A375 (cell line): ENCODE measurements around a stretch of chr1.

DNA sequence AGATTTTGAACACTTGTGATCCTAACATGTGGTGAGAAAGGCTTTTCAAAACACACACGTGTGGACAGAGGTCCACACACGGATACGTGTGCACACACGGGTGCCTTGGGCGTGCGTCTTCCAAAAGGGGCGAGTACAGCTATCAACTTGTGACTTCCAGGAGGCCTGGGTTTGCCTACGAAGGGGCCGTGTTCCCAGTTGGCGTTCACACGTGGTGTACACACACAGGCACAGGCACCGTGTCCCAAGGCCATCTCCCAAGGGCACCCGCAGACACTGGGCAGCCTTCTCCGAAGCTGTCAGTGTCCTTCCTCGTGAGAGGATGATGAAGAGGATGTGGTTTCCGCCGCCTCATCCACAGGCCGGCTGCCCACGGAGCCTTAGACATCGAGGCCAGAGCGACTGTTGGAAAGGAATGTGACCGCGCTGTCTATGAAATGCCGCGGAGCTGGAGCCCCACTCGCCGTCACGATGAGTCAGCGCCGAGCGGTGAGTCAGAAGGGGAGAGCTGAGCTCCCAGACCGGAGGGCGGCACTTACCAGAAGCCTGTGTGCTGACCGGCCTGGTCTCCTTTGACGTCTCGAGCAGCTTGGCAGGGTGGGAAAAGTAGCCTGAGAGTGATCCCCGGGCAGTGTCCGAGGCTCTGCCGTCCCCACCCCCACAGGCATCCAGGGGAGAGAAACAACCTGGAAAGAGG, 141.5 kb upstream of the ARHGEF16 start:
- RAMPAGE, long total RNA: no peak

- RAMPAGE, long total RNA: no peak
Observed at GRCh38 chr1:3322864-3323997, 131.2 kb upstream of the ARHGEF16 start.

DNA sequence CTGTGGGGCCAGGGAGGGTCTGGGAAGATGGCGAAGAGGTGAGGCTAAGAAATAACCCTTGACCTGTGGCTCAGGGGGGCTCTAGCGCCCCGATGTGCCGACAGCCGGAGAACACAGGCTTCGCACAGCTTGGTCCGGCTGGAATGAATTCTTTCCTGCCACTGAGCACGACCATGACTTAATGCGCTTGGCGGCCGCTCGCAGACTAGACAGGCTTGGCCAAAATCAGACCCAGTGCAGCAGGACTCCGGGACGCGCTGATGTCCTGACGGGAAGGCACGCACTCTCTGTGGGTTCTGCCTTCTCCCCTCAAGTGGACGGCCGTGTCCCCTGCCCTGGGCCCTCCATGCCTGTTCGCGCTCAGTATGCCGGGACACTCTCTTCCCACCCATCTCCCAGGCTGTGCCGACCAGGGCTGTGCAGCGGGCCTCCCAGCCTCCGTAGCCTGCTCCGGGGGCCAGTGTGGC, 88.4 kb upstream of the ARHGEF16 start:
- RAMPAGE, long total RNA: no peak

DNA sequence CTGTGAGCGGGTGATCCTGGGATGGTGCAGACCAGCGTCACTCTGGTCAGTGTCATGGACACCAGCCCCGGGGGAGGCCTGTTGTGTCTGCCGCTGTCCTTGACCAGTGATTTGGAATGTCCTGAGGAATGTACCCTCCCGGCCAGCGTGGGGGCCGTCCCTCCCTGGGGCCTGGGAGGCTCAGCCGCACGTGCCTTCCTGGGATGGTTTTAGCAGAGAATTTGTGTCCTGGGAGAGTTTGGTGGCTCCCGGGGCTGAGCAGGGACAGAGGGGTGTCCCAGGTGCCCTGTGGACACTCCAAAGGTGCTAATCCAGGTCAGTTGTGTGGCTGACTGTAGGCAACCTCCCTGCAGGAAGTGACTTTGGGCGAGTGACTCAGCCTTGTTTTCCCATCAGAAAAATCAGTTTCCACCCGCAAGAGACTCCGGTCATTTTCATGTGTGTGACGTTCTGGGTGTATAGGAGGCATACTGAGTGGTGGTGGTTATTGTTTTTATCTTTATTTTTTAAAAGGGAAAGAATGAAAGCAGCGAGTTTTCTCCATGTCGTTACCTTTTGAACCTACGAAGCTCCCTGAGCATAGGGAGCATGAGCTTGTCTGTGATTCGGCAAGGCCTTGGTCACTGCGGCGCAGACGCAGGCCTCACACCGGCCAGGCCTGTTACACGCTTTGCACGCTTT, 6.4 kb downstream of the ARHGEF16 start:
- RAMPAGE, long total RNA: no peak

DNA sequence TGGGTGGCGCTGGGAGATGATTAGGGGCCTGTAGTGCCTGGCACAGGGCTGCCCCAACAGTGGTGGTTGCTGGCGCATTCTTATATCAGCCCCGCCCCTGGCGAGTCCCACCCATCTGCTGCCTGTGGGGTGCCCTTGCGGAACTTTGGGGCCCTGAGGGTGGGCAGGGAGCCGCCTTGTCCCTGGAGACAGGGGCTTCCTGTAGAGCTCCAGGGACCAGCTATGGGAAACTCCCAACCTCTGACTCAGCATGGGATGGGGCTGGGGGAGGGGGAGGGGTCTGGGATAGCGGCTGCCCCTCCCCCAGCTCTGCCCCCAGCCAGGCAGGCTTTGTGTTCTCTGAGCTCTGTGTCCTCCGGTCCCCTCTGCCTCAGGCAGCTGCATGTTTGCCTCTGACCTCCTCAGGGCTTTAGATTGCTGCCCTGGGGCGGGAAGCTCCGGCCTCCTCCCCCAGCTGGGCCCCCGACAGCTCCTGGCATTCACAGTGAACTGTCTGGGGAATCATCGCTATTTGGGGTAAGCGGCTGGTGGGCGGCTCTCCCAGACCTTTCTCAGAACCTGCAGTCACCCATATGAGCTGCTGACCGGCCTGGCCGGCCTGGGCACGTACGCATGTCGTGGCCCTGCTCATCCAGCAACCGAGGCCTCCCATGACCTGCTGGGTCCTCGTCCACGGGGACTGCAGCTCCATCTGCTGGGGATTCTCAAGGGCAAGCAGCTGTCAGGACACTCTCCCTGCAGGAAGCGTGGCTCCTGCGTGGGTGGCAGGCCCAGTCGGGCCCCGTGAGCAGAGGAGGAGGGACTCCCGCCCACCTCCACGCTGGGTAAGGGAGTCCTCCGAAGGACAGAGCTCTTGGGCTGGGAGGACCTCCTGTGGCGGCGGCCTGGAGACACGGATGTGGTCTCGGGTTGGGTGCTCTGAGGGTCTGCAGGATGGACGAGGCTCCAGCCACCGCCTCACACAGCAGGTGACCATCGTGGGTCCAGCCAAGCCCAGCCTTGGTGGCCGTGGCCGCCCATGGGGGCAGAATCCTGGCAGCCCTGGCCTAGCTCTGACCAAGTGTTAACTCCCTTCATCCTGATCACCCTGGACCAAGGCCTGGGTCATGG, 17.2 kb downstream of the ARHGEF16 start:
- RAMPAGE, long total RNA: no peak

DNA sequence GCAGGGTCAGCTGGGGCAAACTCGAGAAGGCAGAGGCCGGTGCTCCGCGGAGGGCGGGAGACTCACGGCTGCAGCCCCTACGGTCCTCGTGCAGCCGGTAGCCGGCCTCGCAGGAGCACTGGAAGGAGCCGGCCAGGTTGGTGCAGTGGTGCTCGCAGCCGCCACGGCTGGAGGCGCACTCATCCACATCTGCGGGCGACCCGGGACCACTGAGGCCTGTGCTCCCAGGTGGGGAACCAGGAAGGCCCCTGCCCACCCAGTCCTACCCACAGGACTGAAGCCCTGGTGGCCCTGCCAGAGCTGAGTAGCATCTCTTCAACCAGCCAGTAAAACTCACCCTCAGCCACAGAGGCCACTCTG, 55.3 kb downstream of the ARHGEF16 start:
- RAMPAGE, long total RNA: no peak

- RAMPAGE, long total RNA: no peak
Observed at GRCh38 chr1:3547292-3548112, 63.8 kb downstream of the MEGF6 start.

DNA sequence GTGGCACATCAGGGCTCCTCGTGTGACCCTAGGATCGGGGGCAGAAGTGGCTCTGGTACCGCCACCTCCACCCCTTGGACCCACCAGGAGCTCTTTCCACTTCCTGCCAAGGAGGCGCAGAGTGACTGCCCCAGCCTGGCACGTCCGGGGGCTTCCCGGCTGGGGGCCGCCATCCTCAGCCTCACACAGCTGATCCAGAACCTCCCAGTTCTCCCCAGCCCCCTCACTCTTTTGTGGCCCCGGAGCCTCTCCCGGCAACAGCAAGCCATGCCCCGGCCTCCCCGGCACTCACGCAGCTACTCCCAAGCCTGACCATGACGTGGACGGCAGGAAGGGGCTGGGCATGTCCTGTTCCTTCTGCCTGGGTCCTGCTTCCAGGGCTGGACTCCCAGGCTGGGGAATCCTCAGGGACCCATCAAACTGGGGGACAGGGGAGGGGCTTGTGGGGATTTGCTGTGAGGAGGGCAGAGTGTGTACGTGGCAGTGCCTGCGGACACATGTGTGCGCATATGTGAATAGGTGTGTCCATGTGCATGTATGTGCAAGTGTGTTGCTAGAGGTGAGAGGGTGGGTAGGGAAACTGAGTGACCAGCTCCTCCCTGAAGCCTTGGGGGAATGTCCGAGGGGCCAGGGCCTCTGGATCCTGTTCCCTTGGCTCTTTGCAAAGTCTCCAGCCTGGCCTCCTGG, 17.2 kb downstream of the TP73 start:
- RAMPAGE, long total RNA: no peak

- RAMPAGE, long total RNA: no peak
Observed at GRCh38 chr1:3738058-3738728, 14.1 kb upstream of the CCDC27 start.

DNA sequence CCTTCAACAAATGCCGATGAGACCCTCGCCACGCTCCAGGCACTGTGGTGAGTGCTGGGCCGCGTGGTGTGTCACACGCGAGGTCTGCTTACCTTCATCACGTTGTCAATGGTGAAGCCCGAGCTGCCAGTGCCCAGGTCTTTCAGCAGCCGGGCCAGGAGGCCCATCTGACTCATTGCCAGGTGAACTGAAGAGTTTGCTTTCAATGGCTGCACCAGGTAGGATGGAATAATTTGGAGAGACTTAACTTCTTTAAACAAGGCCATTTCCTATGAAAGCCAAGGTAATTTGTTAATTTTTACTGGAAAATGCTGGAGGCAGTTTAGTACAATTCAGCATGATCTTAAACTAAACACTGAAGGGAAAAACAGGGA, 26.1 kb downstream of the CEP104 start:
- RAMPAGE, long total RNA: no peak

GRCh38 chr1:3869514-3870314, 12.4 kb downstream of the DFFB start:
- RAMPAGE, long total RNA: no peak

DNA sequence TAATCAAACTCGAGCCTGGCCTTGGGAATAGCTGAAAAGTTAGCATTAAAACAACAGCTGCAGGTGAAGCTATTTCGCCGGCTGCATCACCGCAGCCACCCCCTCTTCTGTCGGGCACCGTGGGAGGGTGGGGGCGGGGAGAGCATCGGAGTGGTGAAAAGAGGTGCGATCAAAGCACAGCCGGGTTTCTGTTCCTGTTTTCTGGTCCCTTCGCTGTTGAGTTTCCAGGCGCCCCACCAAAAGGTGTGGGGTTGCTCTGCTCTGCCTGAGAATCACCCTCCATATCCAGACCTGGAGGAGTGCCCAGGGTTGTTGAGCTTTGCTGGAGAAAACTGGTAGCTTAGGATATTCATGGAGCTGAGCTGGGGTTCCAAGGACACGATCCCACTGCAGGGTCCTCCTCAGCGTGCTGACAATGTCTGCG, 127.5 kb upstream of the C1orf174 start:
- RAMPAGE, long total RNA: no peak

DNA sequence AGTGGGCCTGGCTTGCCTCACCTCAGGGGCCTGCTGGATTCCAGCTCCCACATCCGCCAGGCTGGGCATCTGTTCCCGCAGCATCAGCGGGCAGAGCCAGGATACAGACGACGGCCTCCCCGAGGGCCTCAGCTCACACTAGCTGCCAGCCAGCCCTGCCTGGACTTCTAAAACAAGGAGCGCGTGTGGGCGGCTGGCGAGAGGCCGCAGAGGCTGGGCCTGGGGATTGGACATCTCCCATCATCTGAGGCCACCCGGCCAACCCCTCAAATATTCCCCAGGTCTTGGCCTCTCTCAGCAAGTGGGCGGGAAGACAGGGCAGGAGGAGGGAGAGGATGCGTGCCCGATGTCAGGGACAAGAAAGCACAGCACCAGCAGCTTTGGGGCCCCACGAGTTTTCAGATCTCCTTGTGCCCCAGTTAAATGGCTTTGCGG, 208.8 kb upstream of the C1orf174 start:
- RAMPAGE, long total RNA: no peak

DNA sequence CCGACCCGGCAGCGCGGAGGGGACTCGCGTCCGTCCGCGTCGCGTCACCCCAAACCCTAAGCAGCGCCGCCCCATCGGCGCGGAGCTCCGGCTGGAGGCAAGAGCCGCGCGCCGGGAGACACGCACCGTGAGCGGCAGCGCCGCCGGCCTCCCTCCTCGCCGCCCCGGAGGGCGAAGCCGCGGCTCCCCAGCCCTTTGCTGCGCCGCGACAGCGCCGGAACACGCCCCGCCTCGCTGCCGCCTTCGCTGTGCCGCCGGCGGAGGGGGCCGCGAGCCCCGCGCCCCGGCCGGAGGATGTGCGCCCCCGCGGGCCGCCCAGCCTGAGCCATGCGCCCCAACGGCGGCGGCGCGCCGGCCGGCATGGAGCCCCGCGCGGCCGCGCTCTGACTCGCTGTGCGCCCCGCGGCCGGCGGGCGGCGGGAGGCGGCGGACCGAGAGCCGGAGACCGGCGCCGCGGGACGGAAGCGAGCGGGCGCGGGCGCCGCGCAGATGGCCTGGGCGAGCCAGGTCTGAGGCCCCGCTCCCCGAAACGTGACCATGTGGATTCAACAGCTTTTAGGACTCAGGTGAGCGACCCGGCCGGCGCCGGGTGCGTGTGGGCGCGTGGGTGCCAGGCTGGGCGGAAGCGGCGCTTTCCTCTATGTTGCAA, 604 bp downstream of the AJAP1 start:
- RAMPAGE, long total RNA: no peak

- RAMPAGE, long total RNA: no peak
Observed at GRCh38 chr1:5570774-5571299, 421.4 kb downstream of the NPHP4 start.

GRCh38 chr1:6027553-6028133, 18.0 kb upstream of the KCNAB2 start:
- RAMPAGE, long total RNA: no peak

- RAMPAGE, long total RNA: no peak
Observed at GRCh38 chr1:6148554-6149119, 31.5 kb downstream of the CHD5 start.

DNA sequence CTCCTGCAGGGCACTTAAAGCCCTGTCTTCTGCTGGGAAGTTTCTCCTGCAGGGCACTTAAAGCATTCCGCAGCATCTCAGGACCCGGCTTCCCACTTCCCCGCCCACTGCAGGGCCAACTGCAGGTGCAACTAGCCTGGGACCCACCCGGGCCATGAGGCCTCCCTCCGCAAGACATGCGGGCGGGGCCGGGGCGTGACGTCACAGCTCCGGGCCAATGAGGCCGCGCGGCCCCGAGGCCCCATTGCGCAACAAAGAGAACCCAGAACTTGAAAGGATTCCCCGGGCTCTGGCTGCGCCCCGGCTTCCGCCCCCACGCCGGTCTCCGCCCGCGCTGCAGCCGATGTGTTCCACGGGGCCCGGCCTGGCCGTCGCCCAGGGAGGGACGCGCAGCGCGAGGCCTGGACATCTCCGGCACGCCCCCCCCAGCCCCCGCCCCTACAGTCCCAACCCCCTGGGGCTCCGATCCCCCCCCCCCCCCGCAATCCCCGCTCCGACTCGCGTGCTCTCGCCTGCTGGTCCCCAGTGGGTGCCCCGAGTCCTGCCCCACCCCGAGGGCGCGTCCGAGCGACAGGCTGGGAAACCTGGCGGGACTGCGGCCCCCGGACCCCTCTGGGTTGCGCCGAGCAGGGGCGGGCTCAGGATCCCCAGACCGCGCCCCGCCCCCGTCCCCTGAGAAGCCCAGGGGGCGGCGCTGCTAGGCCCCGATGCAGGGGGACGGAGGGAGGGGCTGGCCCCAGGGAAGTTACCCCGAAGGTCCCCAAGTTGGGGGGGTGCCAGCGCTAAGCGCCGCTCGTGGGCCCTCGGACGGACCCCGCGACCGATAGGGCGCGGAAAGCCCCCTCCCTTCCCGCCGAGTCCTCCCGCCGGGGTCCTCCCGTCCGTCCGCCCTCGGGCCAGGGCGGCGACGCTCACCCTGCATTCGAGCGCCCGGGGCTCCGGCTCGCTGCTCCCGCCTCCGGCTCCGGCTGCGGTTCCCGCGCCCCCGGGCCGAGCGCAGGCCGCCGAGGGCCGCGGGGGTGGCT, 676 bp downstream of the GPR153 start:
- RAMPAGE, long total RNA: no peak

DNA sequence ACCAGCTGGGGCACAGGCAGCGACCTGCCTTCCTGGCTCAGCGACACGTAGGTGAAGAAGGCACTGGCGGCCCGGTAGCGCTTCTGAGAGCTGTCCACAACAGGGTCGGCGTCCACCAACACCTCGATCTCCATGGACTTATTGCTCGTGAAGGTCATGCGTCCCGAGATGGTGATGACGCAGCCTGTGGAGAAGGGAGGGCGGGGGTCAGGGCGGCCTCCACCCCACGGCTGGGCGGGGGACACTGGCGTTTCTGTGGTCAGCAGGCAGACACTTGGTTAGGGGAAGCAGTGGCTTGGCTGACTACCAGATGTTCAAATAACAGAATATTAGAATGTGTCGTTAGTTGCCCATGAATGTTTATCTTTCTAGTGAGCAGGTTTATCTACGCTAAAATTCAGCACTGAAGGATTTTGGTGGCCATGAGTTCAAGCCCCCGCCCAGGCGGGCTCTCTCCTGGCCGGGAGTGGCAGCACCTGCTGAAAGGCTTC, 20.2 kb upstream of the GPR153 start:
- RAMPAGE, long total RNA: no peak

- RAMPAGE, long total RNA: no peak
Observed at GRCh38 chr1:6300281-6301027, 39.6 kb upstream of the GPR153 start.